Paraaortic lymph node (tissue), 1 donor: ENCODE results near the genes FGD1, PAGE2 and AMER1.

DNA sequence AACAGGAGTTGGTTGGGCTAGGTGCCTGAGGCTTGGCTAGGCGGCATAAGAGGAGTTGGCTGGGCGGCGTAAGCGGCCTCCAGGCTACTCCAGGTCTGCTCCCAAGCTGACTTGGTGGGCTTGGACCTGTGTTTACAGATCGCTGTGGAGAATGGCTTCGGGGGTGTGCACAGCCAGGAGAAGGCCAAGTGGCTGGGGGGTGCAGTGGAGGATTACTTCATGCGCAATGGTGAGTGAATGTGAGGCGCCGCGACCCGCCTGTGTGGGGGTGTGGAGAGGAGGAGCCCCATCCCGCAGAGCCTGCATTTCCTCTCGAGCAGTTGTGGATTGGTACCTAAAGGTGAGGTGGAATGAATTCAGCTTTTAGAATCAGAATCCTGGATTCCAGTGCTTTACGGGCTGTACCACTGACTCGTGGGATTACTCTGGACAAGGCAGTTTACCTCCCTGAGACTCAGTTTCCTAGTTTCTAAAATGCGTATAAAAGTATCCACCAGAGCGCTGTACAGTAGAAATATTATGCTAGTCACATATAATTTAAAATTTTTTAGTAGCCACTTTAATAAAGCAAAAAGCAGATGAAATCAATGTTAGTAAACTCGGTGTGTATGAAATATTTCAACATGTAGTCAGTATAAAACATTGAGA, 472 bp downstream of the TSR2 start:
- PRO-cap = no peak

GRCh38 chrX:54492474-54492762, 3.6 kb downstream of the FGD1 start:
- PRO-cap = no peak

GRCh38 chrX:54495436-54496420, at the start of gene FGD1:
TSS of gene FGD1 (minus strand) at chrX:54496234.
- PRO-cap = bidirectional peak, plus-strand start at chrX:54496129, minus-strand start at chrX:54496132; unidirectional peak, minus-strand start at chrX:54496234

GRCh38 chrX:54834289-54834706, 26.8 kb downstream of the MAGED2 start:
- PRO-cap = no peak

GRCh38 chrX:55088906-55089228, at the start of gene PAGE2:
TSS of gene PAGE2 (plus strand) at chrX:55089018.
- PRO-cap = no peak

- PRO-cap = no peak
Measured at GRCh38 chrX:55142436-55143061, 18.4 kb downstream of the FAM104B start.

DNA sequence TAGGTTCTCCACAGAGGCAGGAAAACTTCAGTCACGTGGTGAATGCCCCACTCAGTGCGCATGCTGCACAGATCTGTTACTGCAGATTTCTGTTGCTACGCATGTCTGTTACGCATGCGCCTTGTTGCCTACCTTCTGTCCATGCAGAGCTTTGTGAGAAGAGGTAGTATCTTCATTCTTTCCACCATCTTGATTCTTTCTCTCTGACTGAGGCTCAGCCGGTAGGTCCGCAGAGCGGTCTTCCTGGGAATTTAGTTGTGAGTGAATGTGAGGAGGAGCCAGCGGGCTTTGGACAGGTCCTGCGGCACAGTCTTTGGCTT, 15.2 kb upstream of the PAGE3 start:
- PRO-cap = no peak

DNA sequence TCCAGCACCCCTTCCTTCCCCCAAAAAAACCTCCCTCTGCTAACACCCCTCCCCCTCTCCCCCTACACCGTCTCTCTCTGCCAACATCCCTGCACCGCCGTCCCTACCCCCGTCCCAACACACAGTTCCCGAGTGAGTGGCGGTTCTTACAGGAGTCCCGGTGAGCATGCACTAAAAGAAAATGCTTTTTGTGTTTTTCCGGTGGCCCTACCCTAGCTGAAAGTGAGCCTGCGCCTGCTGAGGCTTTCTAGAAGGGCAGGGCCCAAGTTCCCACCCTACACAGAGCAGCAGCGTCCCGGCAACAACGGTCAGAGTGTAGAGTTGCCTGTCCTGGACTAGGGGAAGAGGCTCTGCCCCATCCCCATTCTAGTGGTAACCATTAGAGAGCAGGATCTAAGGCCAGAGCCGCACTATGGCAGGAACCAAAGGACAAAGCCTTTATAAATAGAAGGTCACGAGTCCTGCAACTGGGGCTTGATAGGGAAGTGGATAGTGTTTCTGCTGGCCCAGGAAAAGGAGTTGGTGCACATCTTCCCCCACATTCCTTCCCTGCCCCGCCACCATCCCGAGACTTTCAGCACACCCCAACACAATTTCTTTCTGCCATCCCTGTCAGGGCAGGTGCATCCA, 78.0 kb upstream of the PAGE3 start:
- PRO-cap = no peak

DNA sequence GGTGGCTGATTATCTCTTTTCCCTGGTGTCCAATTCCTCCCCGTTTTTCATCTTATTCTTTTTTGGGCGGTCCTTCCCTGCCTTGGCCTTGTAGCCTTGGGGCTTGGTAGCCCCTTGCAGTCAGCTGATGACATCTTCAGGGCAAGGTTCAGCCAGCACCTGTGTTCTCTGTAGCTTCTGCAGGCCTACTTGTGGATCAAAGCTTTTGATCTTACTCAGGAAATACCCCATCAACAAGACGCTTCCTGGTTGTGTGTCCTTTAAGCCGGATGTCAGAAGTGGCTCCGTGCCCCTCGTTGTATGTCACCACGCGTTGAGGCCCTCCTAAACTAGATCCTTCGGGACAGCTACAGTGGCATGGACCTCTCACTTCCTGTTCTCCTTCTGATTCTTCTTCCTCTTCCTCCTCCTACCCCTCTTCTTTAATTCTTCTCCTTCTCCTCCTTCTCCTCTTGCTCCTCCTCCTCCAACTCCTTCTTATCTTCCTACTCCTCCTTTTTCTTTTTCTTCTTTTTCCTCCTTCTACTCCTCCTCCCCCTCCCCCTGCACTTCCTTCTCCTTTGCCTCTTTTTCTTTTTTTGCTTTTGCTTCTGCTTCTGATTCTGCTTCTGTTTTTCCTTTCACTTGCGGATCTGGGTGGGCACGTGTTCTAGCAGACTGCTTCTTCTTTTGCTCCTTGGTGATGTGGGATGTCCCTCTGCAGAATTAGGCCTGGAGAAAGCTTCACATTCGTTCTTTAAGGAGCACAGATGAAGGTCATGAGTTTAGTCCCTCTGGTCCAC, 36.4 kb downstream of the NBDY start:
- PRO-cap = no peak

GRCh38 chrX:57089409-57090168, 31.8 kb downstream of the SPIN2B start:
- PRO-cap = no peak

DNA sequence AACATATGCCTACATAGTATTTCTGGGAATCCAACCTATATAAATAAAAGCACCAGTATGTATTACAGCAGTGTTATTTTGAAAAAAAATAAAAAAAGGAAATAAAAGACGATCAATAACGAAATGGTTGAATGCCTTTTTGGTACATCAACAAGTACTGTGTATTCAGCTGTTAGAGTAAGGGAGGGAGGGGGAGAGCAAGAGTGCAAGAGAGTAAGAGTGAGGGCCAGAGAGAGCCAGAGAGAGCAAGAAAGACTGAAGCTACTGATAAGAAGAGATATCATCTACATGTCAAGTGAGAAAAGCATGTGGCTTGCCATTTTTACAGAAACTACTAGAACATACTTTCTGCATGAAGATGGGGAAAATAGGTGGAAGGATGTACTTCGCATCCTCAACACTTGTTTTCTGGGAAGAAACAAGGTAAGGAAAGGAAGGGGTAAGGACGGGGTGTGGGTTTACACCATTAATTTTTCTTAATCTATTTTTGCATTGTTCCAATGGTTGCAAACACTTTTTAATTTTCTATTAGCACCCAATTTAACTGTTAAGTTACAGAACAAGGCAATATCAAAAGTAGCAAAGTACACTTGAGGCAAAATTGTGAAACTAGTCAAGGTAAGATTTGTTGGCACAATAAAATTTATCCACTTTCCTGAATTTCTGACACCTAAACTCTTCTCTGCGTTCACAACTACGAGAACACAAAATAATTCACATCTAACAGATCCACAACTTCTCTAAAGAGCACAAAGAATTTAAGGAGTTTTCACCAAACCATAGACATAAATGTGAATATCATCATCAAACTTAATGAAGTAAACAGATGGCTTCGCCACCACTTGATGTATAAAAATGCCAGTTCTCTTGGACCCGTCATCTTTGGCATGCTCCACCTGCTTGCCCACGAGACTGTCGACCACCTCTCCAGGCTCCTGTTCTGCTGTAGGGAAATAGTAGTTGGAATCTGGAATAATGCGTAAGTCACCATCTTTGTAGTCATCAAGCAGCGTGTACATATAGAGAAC, 1.5 kb downstream of the SPIN4 start:
- PRO-cap = no peak

DNA sequence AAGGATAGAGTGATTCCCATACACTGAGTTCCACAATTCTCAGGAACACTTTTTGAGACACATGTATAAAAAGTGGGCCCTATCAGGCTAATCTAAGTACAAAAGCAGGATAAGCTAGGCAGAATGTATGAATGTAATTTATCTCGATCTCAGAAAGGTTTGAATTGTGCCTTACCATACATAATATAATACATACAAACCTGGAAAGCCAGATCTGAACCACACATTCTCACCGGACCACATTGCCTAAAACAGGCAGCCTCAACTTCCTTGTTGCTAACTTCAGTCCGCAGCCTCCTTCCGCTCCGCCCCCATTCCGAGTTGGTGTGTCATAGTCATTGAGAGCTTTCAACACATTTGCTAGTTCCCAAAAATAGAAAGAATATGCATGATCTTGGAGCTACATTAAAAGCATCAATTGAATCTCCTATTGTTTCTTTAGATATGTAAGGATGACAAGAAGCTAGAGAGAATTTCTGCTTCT, 127.3 kb downstream of the ARHGEF9 start:
- PRO-cap = no peak

GRCh38 chrX:64189534-64190099, 15.9 kb downstream of the AMER1 start:
- PRO-cap = no peak

DNA sequence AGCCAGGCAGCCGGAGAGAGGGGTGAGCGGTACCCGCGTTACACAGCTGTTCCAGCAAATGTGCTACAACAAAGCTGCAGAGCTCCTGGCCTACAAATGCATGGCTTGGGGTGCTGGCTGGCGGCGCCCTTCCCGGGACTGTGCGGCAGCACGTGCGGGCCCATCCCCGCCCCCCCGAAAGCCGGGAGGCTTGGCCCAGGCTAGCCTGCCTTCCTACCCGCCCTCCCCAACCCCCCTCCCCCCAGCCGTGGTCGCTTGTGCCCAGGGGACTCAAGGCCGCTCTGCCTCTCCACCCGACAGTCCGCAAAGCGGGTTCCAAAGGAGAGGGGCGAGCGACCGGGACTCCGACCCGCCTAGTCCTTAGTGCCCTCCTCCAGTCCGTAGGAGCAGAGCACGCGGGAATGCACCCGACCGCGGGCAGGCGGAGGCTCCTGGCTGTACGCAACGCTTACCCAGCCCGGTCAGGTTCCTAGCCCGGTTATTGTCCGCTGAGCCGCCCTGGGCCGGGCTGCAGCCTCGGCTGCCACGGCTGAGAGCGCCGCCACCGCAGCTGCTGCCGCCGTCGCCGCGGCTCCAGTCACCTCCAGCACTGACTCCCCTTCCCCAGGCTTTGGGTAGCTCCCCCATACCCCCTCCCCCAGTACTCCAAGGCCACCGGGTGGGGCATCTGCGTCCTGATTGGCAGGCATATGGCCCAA, at the start of gene AMER1:
Gene AMER1 (minus strand): TSS at position 591 of the 698 bp plus-strand sequence.
- PRO-cap = bidirectional peak, plus-strand start outside the sequence, minus-strand start at position 591 of the sequence

DNA sequence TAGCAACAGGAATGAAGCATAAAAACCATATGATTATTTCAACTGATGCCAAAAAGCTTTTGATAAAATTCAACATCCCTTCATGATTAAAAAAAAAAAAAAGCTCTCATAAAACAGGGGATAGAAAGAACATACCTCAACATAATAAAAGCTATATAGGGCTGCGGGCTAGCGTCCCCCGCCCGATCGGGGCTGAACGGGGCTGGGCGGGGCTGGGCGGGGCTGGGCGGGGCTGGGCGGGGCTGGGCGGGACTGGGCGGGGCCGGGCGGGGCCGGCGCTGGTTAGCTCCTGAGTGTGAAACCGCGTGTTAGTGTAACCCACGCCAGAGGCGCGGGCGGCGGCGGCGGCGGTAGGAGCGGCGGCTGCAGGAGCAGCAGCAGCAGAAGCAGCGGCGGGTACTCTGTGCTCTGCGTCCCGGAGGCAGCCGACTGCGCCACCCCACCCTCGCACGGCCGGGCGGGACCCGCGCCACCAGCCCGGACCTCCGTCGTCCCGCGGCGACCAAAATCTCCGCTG, 128.2 kb downstream of the LAS1L start:
- PRO-cap = unidirectional peak, plus-strand start at position 326 of the sequence

GRCh38 chrX:65595405-65596134, 61.0 kb upstream of the LAS1L start:
- PRO-cap = bidirectional peak, plus-strand start at chrX:65595784, minus-strand start at chrX:65595695

- PRO-cap = bidirectional peak, plus-strand start at chrX:65596508, minus-strand start at chrX:65596411
Measured at GRCh38 chrX:65596161-65596789, 61.7 kb upstream of the LAS1L start.

GRCh38 chrX:65696454-65697105, 29.1 kb downstream of the MSN start:
- PRO-cap = no peak

DNA sequence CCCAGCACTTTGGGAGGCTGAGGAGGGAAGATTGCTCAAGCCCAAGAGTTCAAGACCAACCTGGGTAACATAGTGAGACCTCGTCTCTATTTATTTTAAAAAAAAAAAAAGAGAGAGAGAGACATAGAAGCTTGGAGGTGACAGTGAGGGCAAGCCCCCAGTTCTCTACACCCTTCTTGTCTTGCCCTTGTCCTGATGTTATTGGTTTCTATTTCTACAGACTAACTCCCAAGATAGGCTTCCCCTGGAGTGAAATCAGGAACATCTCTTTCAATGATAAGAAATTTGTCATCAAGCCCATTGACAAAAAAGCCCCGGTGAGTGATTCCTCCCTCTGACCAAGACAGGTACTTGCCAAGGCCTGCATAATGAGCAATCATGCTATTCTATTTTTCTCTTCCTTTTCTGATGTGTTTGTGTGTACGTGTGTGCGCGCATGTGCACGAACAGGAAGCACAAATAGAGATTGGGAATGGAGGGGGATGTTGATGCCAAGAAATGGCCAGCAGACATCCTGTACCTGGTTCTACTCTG, 65.6 kb downstream of the MSN start:
- PRO-cap = no peak

GRCh38 chrX:65738126-65738657, 70.7 kb downstream of the MSN start:
- PRO-cap = no peak